Jurkat, Clone E6-1 (cell line): ENCODE results near the genes DGUOK and INO80B.

- RRBS = no CpG with 5 or more reads among the region's 2 CpGs
Observed at GRCh38 chr2:72693184-72693440, 132.7 kb downstream of the EXOC6B start.

DNA sequence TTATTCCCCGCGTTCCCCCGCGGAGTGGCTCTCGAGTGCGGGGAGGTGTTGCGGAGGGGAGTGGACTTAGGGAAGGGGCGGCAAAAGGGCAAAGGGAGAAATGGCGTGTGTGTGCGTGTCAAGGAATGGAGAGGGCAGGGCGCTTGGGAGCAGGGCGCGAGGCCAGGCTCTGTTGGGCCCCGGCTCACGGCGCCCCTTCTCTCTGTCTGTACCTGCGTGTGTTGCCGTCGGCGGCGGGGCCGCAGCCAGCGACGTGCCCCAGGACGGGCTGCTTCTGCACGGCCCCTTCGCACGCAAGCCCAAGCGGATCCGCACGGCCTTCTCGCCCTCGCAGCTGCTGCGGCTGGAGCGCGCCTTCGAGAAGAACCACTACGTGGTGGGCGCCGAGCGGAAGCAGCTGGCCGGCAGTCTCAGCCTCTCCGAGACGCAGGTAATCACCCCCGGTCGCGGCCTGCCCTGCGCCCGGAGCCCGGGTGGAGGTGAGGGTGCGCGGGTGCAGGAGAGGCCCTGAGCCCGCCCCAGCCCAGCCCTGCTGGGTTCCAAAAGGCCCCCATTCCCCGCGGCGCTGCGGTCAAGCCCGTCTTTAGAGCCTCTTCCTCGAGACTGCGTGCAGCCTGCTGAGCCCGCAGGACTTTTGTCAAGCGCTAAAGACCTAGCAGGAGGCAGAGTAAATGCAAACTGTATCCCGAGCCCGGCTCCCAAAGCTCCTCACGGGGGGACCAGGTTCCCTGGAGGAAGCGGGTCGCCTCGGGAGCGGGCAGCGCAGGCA is 6.9 kb downstream of the EMX1 start:
- RRBS = 8% methylated on average over 2 of the region's 70 CpGs

DNA sequence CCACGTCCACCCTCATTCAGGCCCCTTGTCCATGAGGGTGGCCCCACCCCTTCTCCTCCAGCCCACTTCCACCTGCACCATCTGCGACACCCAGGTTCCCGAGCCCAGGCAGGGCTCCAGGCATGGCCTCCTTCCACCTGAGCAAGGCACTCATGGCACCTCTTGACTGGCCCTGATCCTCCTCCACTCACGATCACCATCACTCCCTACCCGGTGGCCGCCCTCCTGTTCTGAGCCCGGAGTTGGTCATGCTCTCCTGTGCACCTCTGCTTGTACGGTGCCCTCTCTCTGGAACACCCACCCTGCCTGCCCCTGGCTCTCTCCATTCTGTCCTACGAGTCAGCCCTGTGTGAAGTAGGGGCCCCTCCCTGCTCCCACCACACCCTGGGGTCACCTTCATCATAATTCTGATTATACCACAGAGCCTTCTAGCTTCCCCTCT is 76.9 kb downstream of the SFXN5 start:
- RRBS = no CpG with 5 or more reads among the region's 9 CpGs

GRCh38 chr2:73072071-73072629 is 638 bp upstream of the SFXN5 start:
- RRBS = 94% methylated on average over 4 of the region's 13 CpGs

- RRBS = 36% methylated on average over 4 of the region's 14 CpGs
Observed at GRCh38 chr2:73111335-73112057, 1.3 kb downstream of the RAB11FIP5 start.

DNA sequence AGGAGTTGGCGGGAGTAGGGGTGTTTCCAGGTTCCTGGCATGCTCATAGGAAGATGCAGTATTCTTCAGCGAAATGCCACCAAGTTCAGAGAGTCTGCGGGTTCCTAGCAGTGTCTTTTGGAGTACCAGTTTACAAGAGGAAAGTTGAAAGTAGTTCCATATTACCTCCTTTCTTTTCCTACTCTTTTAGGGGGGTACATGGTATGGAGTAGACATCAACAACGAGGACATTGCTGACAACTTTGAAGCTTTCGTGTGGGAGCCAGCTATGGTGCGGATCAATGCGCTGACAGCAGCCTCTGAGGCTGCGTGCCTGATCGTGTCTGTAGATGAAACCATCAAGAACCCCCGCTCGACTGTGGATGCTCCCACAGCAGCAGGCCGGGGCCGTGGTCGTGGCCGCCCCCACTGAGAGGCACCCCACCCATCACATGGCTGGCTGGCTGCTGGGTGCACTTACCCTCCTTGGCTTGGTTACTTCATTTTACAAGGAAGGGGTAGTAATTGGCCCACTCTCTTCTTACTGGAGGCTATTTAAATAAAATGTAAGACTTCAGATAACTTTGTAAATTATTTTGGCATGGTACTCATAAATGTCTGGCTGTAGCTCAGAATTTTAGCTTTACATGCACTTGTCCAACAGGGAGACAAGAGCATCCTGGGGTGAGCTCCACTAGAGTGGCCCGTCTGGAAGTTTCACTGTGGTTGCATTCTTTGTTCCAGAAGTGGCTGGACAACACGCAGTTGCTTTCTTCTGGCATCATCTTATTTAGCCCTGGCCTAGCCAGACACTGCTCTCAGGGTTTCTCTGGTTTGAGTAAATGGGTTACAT is 18.6 kb downstream of the CCT7 start:
- RRBS = no CpG with 5 or more reads among the region's 17 CpGs

GRCh38 chr2:73830641-73831383 is 2.1 kb downstream of the STAMBP start:
- RRBS = no CpG with 5 or more reads among the region's 13 CpGs

DNA sequence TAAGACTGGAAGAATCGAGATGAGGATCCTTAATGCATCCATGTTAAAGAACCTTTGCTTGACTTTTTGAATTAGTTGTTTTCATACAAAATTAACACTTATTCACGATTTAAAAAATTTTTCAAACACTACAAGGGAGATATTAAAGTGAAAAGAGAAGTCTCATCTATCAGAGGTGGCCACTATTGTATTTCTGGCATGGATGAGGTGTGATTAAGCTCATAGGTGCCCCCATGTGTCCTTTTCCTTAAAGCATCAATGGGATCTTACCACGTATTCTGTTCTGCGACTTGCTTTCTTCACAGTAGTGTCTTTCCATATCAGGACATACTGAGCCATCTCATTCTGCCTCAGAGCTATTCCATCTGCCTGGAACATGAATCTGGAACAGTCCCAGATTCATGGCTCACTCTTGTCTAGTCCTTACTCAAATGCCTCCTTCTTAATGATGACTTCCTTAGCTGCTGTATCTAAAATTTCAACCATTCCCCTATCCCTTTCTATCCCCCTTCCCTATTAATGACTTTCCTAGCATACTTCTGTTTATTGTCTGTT is 10.9 kb downstream of the STAMBP start:
- RRBS = no CpG with 5 or more reads among the region's 4 CpGs

GRCh38 chr2:73926554-73927587 is at the start of gene DGUOK:
Gene DGUOK (plus strand): TSS chr2:73926880.
- RRBS = 2% methylated on average over 6 of the region's 56 CpGs

- RRBS = no CpG with 5 or more reads among the region's 5 CpGs
Observed at GRCh38 chr2:73951307-73951868, 24.7 kb downstream of the DGUOK start.

DNA sequence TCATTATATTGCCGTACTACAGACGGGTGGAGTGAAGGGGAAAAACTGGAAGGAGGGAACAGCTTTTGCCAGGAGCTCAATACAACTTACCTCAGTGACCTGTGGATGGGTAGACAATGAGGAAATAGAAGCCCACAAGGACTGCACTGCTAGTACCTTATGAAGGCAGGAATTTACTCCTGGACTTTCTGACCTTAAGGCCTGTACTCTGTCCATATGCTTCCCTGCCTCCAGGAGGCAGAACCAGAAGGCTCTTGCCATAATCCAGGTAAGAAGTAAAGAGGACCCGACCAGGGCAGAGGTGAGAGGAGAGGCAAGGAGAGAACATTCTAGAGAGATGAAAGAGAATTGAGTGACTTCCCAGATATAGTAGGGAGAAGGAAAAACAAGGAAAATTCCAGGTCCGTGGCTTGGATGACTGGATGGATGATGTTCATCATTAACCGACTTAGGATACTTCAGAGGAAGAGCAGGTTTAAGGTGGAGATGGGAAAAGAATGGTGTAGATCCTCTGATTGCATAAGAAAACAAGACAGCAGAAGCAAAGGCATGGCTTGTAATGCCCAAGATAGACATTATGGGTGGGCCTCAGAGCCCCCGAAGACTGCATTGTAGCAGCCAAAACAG is 28.1 kb upstream of the TET3 start:
- RRBS = no CpG with 5 or more reads among the region's 6 CpGs

DNA sequence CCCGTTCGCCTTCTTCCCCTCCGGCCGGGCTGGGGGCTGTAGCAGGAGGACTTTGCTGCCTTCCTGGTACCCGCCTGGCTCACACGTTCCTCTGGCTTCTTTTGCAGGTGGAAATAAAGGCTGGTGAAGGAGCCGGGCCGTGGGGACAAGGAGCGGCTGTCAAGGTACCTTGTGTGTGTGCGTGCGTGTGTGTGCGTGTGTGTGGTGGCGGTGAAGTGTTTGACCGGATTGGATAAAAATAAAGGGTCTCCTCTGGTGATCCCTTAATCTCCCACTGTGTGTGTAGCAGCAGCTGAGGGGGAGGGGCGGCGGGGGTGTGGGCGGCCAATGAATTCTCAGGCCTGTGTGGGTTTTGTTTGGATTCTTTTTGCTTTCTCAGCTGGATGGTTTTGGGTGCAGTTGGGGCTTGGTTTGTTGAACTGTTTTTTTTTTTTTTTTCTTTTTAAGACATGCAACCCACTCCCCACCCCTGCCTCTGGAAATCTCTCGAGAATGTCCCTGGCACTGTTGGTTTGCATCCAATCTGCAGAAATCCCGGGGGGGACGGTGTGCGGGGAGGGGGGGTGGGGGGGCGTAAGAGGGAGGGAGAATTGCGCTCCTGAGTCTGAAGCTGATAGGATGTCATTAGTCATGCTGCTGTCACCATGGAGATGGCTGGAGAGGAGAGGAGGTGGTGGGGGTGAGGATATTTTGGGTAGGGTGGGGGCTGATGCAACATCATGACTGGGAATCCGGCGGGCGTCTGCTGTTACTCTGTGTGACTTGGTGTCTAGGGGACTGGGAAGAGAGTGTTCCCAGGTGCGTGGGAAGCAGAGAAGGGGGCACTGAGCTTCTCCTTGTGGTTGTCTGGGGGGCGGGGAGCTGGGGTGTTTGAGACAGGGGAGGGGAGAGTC is 18.5 kb downstream of the TET3 start:
- RRBS = 79% methylated on average over 6 of the region's 28 CpGs

DNA sequence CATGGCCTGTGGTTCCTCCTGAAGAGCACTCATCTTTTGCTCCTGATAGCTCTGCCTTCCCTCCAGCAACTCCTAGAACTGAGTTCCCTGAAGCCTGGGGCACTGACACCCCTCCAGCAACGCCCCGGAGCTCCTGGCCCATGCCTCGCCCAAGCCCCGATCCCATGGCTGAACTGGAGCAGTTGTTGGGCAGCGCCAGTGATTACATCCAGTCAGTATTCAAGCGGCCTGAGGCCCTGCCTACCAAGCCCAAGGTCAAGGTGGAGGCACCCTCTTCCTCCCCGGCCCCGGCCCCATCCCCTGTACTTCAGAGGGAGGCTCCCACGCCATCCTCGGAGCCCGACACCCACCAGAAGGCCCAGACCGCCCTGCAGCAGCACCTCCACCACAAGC is 62.4 kb downstream of the TET3 start:
- RRBS = no CpG with 5 or more reads among the region's 12 CpGs

DNA sequence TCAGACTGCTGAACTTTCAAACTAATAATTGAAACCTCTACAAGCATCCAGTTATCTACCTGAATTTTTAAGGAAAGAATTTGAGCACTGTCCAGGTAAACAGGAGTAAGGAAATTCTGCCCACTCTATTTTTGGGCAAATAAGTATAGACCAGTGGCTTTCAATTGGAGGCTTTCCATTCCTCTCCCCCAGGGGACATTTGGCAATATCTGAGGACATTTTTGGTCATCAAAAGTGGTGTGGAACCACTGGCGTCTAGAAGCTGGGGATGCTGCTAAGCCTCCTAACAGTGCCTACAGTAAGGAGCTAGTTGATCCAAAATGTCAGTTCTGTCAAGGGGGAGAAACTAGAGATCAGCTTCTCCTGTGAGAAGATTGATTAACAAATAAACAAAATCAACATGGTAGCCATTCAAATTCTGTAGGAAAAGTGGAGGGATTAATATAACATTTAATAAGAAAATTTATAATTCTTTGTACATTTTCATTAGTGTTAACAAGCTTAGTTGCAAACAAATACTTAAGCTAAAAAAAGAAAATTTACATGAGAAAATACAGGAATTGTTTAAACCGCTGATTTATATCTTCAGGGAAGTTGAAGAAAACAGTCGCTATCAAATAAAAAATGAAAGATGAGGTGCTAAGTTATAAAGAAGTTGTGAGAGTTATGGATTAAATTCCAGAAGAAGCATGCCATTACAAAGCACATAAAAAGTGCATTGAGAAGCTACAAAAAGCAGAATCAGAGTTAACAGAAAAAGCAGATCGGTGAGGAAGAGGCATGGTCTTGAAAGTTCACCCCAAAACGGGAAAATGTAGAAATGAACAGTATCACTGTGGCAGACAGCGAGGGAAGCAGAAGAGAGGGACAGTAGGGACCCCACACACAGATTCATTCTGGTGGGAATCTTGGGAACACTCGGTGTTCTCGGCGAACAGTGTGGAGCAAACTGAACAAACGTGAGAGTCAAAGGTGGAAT is 73.0 kb downstream of the TET3 start:
- RRBS = no CpG with 5 or more reads among the region's 10 CpGs

DNA sequence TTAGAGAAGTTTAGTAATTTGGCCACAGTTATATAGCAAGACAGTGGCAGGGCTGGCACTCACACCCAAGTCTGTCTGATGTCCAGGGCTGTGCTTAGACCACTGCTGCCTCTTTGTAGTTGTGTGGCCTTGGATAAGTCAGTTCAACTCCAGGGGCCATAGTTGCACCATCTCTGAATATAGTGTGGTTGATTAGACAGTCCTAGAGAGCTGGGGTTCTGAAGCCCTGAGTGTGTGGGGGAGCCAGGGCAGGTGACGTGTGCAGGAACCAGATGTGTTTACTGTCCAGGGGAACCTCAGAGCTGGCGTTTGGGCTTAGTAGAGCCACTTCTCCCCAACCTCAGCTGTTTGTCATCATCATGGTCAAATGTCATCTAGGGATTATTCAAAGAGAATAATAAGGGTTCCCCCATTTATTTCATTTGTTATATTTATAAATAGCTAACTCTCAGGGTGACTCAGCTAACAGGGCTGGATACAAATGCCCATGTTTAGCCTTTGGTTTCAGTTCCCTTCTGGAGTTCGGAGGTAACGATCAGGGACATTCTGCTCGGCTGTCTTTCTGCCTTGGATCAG is 67.9 kb downstream of the BOLA3 start:
- RRBS = no CpG with 5 or more reads among the region's 5 CpGs

DNA sequence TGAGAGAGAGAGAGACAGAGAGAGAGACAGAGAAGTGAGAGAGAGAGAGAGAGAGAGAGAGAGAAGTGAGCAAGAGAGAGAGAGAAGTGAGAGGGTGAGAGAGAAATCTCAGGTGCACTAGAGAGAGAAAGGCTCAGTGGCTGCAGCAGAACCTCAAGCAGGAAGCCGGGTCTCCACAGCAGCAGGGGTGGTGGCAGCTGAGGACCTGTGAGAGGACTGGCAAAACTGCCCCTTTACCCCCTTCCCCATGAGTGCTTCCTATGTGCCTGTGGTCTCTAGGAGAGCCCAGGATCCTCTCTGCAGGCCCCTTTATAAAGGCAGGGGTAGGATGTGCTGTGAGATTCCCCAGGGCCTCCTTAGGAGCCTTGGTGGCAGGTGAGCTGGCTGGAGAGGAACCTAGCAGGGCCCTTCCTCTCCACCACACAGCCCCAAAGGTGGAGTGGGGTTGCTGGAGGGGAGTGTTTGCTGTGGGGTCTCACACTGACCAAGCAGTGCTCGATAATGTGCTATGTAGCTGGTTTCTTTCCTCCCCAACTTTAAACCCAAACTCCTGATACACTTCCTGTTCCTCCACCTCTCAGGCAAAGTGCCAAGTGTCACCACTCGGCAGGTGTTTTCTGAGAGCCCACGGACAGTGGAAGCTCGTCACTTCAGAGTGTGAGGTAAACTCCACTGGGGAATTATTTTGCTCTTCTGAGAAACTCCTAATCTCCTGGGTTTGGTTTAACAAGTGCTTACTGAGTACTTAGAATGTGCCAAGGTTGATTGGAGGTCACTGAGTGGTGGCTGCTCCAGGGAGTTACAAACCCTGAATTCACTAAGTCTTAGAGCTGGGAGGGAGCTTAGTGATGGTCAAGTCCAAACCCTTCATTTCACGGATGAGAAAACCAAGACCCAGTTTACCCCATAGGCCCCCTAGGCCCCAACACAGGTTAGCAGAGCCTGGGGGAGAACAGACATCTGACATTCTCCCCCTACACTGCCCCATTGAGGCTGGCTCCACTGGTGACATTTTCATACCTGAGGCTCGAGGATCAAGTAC is 52.3 kb downstream of the SLC4A5 start:
- RRBS = no CpG with 5 or more reads among the region's 7 CpGs

DNA sequence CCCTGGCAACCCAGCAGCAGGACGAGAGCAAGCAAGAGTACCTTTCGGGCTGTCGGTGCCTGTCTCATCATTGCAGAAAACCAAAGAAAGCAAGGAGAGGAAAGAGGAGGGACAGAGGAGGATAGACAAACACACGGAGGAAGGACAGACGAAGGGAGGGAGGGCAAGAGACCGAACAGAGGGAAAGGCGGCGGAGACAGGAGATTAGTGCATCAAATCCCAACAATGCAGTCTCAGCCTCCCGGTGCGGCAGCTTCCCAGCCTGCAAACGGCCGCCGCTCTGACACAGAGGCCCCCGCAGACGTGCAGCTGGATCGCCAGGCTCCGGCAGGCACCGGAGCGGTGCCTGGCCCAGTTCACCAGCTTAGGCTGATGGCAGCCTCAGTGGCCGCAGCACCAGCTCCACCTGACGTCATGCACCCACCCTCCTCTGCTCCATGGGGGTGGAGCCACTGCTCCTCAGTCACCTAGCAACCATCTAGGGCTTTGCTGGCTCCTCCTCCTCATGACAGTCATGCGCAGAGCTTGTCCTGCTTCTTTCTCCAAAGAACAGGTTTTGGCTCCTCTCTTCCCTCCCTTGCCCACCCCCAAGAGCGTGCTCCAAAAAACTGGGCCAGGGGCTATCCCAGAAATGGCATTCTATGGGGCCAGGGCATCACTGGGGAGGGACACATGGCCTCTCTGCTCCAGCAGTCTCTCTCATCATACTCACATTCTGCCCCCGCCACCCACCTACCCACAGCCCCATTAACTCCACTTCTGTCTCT is 5.6 kb downstream of the DCTN1 start:
- RRBS = 97% methylated on average over 5 of the region's 24 CpGs

- RRBS = 2% methylated on average over 7 of the region's 46 CpGs
Observed at GRCh38 chr2:74454563-74455656, at the start of gene INO80B. Gene INO80B (plus strand): TSS chr2:74455087.

DNA sequence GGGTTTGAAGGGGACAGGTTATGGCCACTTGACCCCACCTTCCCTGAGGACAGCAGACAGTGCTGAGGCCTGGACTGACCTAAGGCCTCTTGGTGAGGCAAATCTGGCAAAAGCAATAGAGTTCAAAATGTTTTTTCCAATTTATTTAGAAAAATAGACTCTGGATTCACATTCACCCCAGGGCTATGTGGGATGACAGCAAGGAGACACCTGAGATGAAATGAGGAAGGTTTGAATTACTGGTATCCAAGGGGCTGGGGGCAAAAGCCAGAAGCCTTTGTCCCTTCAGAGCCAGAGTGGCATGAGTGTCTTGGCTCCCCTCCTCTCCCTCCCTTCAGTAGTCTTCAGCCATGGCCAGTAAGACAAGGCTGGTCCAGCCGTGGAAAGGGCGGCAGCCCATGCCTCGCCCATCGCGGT is 2.7 kb downstream of the WBP1 start:
- RRBS = no CpG with 5 or more reads among the region's 5 CpGs

- RRBS = 90% methylated on average over 2 of the region's 12 CpGs
Observed at GRCh38 chr2:74462426-74463009, 2.7 kb downstream of the MOGS start.